Colonic mucosa (tissue), 1 donor: ENCODE measurements around a stretch of chrX.

DNA sequence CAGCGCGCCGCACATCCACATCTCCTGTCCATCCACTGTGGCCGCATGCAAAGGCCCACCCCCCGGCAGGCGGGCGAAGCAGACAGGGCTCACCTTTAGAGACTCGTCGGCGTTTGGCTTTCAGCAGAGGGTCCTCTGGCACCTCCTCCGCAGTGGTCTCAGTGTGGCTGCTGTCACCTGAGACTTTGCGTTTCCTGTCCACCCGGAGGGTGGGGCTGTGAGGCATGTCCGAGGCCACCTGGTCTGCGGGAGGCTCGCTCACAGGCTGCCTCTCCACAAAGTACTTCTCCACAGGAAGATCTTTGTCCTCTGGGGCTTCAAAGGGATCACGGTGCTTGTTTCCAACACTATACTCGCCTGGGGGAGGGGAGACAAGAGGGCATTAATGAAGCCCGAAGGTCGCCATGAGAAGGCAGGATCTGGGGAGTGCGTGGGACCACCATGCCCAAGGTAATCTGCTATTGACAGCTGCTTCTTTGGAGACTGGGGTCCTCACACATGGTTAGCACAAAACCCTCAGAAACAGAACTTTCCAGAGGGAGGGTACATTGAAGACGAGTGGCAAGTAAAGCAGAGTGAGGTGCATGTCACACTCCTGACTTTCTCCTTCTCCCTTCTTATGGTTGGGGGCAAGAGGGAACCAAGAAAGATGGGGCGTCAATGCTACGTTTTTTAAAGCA is 33.4 kb downstream of the BCOR start:
- PRO-cap, result no peak

DNA sequence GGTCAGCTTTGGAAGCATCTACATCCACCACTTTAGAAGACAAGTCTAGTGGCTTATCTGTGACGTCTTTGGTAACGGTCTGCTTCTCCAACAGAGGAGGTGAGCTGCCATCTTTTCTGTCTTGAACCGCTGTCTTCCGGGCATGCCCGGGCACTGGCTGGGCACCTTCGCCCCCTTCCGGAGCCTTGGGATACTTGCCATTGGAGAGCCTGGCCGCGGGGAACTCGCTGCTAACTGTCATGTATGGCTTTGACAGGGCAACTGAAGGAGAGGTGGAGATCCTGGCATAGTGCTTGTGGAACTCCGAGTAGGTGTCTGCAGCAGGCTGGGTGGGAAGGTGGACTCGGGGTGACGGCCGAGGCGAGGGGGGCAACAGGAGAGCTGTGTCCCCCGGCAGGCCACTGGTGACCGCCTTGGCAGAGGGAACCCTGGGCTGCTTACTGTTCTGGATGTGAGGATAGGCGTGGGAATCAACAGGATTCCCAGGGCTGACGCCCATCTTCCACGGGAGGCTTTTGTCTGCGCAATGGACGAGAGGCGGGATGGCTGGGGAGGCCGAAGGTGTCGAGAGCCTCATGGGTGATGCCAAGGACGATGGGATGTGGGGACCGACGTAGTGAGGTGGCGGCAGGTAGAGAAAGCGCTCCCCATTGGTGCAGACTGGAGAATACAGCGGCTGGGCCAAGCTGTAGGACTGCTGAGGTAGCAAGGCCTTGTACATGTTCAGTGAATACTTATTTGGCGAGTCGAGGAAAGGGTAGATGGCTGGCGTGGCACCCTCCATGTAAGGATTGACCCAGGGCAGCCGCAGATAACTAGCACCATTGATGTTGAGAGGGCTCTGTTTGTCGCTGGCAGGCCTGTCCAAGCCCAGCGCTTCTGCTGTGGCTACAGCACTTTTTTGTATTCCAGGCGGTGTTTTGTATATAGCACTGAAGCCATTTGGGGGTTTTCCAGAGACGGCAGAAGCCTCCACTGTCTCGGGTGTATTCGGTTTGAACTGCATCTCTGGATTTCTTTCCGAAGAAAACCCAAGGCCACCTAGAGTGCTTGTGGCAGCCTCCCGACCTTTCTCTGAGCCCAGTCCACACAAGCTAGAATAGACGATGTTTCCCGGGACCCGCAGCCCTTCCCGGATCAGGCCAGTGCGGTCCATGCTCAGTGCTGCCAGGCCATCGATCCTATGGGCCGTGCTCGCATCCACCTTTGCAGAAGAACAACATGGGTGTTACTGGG is 23.4 kb downstream of the BCOR start:
- PRO-cap, result no peak

DNA sequence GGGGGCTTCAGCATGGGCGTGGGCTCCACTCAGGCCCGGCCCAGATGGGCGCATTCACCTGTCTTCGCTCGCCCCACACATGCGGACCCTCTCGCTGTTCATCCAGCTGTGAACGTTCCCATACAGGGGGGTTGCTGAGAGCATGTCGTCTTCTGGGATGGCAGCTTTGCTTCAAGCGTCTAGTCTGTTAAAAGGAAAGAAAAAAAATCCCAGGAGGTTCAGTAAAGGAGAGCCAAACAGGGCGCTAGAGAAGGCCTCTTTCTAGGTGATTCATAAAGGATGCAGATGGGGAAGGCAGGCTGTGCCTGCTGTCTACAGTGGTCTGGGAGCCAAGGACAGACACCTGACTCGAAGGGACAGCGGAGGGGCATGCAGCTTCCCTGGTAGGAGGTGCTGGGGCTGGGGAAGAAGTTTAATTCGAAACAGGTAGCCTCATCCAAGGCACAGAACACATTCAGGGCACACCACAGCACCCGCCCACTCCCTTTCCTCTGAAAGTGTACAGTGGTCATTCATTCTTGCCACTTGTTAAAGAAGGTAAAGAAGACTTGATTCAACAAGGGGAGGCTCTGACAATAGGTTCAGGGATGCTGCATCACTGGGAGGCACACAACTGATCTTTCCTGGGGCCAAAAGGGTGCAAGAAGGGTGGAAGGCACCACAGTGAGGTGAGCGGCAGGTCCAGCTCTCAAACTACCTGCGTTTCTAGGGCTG is 19.8 kb downstream of the BCOR start:
- PRO-cap, result no peak

DNA sequence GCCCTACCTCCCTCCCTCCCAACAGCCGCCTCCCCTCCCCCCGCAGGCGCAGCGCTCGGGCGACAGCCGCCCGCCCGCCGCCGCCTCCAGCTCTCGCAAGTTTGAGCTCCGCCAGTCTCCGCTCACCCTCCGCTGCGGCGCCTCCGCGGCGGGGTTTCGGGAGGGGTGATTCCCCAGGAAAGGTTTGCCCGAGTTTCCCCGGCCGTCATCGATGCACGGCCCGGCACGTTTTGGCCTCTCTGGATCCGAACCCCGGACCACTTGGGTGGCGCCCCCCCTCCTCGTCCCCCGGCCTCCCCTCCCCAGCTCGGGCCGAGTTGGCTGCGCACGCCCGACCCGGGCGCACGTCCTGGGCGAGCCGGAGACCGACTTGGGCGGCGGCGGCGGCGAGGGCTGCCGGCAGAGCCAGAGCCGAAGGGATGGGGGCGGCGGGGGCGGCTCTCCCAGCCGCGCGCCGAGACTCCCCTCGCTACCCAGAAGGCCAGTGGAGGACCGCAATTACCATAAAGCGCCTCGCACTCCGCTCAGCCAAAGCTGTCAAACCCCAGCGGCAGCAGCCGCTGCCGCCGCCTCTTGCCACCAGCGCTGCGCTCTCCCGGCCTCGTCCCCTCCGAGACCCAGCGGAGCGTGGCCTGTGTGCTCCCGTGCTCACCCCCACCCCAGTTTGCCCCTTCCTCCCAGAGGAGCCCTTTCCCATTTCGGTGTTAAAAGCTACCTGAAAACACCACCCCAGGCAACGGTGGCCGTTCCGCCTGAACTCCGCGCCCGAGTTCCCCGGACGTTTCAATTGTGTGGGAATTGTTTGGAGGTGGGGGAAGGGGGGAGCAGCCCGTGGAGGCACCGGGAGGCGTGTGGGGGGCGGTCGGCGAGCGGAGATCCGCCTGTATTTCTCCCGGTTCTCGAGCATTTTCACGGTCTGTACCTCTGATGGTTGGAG is 560 bp upstream of the BCOR start:
- PRO-cap, result bidirectional peak, plus-strand start at position 114 of the sequence, minus-strand start outside the sequence; unidirectional peak, plus-strand start at position 540 of the sequence; unidirectional peak, minus-strand start at position 773 of the sequence

GRCh38 chrX:40140340-40141134 is 42.8 kb upstream of the BCOR start:
- PRO-cap, result no peak

DNA sequence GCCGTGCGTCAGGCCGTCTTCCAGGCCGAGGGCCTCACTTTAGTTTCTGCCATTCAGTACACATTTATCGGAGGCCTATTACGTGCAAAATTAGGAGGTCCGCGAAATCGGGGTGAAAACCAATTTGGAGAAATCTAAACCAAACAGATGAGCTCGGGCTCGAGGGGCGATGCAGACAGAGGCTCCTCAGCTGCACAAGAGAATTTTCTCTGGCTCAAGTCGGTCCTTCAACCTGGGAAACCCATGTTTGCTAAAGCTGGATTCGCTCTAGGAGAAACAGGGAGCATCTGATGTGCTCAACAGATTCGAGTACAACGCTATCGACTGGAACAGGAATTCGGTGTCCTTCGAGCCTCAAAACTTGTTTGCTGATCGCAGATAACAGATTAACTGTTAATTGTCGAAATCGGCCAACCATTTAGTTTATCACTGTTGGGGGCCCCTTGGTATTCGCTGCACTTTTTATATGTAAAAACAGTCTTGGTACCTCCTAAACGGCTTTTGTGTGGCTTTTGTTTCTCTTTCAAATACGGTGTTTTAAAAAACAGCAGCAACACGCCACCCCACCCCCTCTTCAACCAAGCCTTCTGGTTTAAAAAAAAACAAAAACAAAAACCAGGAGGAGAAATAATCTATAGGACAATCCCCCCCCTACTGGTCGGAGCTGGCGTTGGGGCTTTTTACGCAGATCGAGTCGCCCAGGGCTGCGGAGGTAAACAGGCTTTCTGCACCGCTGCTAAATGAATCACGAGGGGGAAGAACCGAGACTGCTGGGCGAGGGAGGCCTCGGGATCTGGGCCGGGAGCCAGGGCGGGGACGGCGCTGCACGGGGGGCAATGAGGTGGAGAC is 71.5 kb upstream of the BCOR start:
- PRO-cap, result bidirectional peak, plus-strand start at position 743 of the sequence, minus-strand start at position 742 of the sequence

- PRO-cap, result no peak
Measured at GRCh38 chrX:40262717-40263693, 165.2 kb upstream of the BCOR start.

DNA sequence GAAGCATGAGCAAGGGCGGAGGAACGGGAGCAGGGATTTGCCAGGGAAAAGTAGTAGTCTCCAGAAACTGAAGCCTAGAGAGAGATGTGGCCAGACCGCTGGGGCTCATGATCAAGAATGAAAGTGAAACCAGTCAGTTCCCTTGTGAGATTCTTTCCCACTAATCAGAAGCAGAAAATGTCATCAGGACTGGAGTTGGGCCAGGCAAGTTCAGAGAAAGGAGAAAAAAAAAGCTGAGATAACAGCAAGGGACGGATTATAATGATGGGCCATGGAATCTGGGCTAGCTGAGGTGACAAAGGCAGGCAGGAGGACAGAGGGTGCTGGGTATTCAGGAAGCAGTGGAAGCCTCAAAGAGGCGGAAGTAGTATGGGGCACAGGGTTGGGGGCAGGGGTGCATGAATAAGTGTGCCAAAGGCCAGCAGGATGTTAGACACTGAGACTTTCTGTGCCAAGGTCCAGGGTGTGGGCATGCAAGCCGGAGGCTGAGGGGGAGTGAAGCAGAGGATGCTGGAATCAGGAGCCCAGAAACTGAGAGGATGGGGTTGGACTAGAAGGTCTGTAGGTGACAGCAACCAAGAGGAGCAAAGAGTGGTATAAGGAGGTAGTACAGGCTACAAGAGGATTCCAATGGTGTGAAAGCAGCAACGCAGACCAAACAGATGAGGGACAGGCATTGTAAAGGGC is 2.4 kb downstream of the CXorf38 start:
- PRO-cap, result bidirectional peak, plus-strand start at position 527 of the sequence, minus-strand start at position 119 of the sequence

DNA sequence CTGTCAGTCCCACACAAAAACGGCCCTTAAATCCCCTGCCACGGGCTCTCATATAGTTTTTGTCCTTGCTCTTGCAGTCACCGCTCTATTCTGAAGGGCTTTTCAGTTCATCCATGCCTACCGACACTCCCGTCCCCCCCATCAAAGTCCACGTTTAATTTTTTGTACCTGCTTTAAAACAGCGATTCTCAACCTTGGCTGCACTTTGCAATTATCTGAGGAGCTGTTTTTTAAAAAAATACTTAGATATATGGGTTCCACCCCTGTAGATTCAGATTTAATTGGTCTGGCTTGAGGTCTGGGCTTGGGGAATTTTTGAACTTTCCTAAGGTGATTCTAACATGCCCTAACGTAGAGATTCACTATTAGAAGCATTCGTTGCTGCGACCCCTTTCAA is 998 bp upstream of the MED14 start:
- PRO-cap, result unidirectional peak, minus-strand start at position 92 of the sequence

DNA sequence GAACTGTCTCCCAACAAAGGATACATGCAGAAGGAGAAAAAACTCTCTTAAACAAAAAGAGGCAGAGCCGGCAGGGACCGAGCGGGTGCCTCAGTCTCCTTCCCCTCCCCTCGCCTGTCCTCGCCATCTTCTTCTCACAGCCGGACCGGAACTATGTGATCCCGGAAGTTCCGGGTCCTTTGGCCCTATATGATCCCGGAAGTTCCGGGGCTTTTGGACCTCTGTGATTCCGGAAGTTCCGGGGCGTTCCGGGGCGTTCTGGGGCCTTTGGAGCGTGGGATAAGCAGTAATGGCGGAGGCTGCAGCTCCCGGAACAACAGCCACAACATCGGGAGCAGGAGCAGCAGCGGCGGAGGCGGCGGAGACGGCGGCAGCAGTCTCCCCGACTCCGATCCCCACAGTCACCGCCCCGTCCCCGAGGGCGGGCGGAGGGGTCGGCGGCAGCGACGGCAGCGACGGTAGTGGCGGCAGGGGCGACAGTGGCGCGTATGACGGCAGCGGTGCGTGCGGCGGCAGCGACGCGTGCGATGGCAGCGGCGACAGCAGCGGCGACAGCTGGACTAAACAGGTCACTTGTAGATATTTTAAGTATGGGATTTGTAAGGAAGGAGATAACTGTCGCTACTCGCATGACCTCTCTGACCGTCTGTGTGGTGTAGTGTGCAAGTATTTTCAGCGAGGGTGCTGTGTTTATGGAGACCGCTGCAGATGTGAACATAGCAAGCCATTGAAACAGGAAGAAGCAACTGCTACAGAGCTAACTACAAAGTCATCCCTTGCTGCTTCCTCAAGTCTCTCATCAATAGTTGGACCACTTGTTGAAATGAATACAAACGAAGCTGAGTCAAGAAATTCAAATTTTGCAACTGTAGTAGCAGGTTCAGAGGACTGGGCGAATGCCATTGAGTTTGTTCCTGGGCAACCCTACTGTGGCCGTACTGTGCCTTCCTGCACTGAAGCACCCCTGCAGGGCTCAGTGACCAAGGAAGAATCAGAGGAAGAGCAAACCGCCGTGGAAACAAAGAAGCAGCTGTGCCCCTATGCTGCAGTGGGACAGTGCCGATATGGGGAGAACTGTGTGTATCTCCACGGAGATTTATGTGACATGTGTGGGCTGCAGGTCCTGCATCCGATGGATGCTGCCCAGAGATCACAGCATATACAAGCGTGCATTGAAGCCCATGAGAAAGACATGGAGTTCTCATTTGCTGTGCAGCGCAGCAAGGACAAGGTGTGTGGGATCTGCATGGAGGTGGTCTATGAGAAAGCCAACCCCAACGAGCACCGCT is 99.3 kb upstream of the MED14 start:
- PRO-cap, result no peak

DNA sequence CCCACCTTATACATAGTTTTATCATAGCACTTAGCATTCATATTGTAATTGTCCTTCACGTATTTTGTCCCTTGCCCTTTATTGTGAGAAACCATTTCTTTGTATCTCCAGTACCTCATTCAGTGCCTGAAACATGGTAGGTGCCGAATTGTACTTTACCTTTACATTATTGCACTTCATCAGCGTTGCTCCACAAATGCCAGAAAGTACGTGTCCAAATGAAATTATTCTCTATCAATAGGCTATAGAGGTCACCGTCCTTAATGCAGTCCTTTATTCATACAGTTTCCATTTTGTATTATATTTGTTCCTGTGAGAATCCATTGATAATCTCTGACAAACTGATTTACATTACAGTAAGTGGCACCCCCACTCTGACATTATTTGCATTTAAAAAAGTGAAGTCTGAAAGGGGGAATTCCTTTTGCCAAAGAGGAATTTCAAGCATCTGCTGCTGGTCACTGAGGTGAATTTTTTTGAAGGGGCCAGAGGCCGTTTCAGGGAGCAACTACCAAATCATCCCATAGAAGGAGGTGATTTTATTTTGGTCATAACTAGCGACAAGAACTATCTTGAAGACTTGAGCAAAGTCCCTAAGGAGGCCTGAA is 109.8 kb upstream of the MED14 start:
- PRO-cap, result no peak

- PRO-cap, result no peak
Measured at GRCh38 chrX:40845616-40845862, 110.2 kb upstream of the MED14 start.

GRCh38 chrX:41118599-41119397 is 33.6 kb downstream of the USP9X start:
- PRO-cap, result no peak

- PRO-cap, result no peak
Measured at GRCh38 chrX:41215833-41216501, 118.0 kb upstream of the DDX3X start.

DNA sequence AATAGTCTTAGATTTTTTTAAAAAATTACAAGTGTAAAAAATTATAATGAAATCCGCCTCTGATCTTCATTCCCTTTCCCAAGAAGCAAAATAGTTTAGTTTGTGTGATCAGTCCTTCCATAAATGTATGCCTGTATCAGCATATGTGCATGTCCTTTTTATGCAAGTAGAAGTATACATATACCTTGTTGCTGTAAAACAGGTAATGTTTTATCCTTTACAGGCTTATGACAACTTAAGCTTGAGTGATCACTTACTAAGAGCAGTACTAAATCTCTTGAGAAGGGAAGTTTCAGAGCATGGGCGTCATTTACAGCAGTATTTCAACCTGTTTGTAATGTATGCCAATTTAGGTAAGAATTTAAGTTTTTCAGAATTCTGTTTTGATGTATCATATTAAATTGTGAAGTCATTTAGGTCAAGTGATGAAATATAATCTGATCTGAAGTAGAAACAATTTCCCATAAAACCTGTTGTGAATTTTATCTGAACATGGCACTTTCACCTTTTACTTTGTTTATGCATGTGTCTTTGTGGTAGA is 115.0 kb upstream of the DDX3X start:
- PRO-cap, result no peak

- PRO-cap, result no peak
Measured at GRCh38 chrX:41475635-41476454, 28.7 kb downstream of the NYX start.

- PRO-cap, result no peak
Measured at GRCh38 chrX:41520234-41520795, 73.2 kb downstream of the NYX start.

GRCh38 chrX:41718772-41718973 is 5.3 kb upstream of the GPR82 start:
- PRO-cap, result no peak

DNA sequence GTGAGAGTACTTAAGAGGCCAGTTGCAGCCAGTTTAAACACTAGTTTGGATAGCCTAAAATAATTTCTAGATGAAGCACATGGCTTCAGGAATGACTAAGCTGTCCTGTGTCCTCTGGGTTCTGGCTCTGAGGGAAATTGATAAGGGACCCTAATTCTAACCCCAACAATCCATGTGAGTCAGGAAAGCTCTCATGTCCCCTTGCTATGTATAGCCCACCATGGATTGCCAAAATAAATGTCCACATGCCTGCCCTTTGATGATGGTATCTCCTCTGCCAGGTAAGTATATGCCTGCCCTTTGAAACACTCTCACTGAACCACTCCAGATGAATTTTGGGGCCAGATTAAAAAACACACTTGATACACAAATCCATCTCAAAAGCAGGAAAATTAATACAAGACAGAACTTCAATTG is 3.4 kb upstream of the GPR82 start:
- PRO-cap, result no peak

GRCh38 chrX:41733756-41734363 is 9.9 kb downstream of the GPR82 start:
- PRO-cap, result no peak